Mesenchymal stem cell of adipose (primary cell): ENCODE measurements around the genes ACTR10, ARID4A, CCDC175 and MNAT1.

DNA sequence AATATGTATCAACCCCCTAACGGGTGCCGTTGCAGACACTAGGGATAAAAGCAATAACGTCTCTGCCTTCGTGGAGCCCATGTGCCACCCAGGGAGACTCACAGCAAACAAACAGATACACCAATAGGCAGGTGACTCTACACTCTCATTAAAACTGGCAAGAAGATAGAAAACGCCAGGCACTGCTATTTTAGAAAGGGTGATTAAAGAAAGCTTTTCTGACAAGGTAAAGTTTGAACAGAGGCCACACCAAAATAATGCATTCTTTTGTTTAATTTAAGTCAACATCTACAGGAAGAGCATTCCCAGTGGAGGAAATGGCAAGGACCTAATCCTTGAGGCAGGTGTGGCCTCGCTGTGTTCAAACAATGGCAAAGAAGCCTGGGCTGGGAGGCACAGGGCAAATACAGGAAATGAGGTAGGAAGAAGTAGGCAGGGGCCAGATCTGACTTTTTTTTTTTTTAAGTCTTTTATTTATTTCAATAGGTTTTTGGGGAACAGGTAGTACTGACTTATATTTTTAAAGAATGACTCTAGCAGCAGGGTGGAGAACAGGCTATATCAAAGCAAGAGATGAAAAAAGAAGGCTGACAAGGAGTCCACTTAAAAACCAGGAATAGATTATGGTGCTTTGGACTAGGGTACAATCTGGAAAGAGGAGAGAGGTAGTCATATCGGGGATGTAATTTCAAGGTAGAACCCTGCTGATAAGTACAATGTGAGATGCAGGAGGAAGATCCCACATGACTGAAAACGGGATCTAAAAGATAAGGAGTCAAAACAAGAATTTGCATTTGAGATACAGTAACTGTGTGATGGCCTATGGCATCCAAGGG, 53.5 kb downstream of the ARMH4 start:
- CAGE, long polyA plus RNA, result no peak

DNA sequence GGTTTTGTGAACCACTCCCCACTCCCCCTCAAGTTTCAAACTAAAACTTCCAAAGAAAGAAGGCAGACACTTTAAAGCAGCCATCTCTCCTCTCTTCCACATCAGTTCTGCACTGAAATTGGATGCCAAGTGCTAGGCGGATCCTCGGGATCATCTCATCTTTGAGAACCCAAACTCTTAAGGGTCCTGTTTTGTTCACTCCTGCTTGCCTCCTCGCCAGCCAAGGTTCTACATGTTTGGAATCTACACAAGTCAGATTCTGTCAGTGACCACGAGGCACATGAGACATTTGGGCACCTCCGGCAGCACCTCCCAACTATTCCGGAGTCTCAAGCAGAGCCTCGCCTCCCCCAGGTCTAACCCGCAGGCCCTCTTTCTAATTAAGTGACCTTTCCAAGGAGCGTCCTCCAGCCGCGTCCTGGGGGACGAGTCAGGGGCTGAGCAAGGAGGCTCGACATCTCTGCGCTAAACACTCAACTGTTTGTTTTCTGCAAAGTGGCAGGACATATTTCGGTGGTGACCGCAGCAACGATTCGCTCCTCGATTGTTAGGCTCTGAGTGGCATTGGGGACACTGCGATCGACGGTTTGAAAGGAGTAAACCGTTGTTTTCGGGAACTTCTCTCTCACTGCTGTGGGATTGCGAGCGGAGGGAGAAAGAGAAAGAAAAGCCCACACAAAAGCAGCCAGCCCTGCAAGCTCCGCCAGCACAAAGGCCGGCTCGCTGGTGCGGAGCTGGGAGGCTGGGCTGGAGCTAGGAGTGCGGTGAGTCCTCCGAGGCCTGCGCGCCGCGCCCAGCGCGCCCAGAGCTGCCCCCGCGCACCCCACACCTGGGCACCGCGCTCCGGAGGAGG, 724 bp downstream of the ARMH4 start:
- CAGE, long polyA plus RNA, result no peak

DNA sequence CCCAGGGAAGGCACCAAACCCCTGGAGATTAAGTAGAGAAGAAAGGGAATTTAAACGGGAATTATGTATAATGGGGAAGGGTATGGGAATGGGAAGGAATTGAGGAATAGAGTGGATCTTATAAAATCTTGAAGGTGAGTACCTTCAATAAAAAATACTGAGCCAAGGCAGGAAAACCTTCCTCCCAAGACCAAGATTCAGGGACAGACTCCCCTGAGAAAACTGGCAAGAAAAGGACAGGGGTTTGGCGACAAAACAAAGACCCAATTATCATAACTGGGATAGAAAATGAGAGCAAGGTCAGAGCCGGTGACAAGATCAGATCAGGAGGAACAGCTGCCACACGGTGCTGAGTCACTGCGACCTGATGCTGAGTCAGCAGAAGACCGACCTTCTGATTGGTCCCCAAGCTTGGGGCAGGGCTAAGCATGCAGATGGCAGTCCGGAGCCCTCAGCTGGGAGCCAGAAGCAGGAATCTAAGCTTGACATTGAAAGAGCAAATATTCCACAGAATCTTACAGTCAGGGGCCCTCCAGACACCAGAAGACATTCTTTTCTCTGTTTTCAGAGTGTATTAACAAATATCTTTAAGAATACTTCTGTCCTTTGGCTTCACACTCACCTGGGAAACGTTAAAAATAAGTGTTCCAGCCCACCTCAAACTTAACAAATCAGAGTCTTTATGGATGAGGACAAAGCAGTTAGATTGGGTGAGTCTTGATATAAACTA, 19.1 kb upstream of the ARMH4 start:
- CAGE, long polyA plus RNA, result no peak

DNA sequence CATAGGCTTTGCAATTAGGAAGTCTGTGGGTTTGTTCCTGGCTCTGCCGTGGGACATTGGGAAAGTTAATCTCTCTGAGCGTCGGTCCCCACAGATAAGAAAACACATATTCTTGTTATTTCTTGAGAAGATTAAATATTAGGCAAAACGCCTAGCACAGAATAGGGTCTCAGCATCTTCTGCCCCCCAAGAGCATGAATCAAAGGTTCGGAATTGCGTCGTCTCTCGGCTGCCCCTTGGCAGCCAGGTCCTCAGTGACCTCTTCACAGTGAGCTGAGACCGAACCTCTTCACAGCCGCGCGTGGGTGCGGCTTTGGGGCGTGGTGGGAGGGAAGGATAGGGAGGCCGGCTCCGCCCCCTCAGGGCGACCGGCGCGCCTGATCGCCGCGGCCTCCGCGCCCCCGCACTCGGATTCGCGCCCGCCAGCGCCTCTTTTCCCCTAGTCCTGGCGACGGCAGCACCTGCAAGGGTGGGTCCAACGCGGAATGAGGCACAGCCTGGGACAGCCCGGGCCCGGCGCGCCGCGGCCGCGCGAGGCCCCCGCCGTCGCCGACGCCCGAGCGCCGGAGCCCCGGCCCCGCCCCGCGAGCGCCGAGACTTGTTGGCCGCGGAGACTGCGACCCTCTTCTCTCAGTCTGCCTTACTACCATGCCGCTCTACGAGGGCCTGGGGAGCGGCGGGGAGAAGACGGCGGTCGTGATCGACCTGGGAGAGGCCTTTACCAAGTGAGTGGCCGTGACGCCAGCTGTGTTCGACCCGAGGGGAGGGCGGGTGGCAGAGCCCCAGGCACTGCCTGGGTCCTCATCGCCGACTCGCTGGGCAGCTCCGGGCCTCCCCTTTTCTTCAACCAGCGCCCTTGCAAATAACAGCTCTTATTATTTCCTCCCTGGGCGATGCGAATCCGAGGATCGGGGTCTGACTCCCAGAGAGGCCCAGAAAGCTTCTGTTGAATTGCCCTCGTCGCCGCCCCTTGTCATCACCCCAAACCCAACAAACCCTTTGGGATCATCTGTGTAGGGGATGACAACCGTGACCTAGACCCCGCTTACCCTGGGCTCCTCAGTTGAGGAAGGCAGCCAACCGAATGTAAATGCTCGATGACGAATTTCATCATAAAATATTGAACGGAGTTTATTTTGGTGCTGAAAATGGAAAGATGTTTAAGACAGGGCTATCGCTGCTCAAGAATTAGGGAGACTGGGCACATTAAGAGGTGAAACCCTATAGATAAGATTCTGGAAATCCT, at the start of gene ACTR10:
ACTR10 (plus strand) TSS at position 580 of the 1,246 bp plus-strand sequence.
- CAGE, long polyA plus RNA, result no peak

DNA sequence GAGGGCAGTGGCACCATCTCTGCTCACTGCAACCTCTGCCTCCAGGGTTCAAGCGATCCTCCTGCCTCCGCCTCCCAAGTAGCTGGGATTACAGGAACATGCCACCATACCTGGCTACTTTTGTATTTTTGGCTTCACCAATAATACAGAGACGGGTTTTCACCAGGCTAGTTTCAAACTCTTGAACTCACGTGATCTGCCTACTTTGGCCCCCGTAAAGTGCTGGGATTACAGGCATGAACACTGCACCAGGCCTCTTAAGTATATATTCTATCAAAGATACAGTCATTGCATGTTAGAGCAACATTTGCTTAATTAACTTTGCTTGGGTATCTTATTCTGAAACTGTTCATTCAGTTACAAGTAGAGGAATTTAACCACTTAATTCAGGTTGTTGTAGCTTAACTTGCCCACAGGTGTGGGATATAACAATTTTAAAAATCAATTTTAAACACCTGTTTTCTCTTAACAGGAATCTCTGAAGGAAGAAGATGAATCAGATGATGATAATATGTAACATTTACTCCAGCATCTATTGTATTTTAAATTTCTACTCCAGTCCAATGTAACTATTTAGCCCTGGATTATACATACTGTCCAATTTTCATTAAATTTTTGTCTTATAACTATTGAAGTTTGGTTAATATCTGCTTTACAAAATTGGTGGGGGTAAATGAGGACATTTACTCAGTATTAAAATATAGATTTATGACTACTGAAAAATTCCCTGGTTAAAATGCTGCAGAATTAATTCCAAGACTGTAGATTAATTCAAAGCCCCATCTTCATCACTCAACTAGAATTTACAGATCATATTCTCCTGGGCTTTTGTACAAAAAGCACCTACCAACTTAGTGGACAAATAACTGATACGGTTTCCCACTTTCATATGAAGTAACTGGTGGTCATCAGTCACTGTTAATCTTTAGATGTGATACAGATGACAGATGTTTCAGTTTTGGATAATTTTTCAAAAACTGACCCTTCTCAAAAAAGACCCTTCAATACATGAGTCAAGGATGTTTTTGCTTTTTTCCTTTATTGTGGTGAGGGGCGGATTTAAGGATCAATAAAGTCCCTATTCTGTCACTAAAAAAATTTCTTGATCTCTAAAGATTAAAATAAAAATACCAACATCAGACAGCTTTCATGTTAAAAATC, 26.6 kb upstream of the ARID4A start:
- CAGE, long polyA plus RNA, result no peak

- CAGE, long polyA plus RNA, result no peak
These were observed at the start of gene ARID4A for GRCh38 chr14:58298318-58298998. TSS of gene ARID4A (plus strand) at chr14:58298555.

DNA sequence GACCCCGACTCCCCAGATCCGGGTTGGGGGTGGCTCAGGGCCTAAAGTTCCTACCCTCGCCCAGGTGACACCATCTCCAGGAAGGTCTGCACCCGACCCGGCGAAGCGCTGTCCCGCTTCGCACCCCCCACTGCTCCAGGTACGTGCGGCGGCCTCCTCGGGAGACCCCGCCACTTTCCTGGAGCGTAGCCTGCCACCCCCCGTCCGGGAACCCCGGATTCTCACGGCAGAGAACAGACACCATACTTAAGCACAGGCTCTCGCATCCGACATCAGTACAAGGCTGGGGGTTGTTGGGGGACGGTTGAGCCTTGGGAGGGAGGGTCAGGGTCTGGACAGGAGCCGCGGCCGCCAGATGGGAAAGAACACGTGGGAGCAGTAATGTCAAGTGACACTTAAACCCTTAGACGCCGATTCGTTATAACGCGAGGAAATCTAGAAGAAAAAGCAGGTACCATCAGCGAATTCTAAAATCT, 485 bp downstream of the TIMM9 start:
- CAGE, long polyA plus RNA, result no peak

DNA sequence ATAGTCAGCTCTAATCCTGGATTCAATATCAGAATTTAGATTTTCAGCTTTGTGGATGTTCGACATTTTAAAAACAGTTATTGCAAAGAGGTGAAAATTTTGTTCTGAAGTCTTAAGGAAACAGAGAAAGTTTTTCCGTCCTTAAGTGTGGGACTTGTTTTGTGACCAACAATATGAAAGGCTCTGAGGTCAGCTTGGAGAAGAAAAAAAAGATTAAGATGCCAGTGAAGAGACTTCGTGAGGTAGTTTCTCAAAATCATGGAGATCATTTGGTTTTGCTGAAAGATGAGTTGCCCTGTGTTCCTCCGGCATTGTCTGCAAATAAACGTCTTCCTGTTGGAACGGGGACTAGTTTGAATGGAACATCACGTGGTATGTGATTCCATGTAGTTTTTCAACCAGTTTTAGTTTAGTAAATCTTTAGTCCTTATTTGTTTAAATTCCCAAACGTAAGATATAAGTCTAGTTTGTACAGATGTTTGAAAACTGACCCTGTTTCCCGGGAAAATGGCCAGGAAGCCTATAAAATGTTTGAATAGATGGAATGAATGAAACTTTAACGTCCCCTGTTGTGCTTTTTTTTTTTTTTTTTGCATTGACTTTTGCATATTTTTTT, 681 bp downstream of the KIAA0586 start:
- CAGE, long polyA plus RNA, result no peak

DNA sequence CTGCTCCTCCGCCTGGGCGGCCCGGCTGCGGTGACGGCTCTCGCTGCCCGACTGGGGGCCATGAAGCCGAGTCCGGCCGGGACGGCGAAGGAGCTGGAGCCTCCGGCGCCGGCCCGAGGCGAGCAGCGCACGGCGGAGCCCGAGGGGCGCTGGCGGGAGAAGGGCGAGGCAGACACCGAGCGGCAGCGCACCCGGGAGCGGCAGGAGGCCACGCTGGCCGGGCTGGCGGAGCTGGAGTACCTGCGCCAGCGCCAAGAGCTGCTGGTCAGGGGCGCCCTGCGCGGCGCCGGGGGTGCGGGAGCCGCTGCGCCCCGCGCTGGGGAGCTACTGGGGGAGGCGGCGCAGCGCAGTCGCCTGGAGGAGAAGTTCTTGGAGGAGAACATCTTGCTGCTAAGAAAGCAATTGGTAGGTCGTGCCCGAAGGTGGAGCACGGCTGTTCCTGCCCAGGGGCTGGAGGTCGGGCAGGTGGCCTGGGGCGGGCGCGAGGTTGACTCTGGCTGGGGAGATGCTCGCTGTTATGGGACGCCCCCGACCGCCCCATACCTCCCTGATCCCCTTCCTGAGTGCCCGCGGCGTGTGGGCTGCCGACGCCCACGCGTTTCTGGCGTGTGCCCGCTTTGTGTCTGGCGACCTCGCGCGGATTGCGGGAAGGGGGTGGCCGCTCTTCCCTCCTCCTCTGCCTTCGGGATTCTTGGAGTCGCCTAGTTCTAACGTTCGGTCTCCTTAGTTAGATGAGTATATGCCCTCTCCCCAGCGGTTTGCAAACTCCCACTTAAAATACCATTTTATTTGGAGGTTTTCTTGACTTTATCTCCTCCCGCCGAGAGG, 595 bp downstream of the DACT1 start:
- CAGE, long polyA plus RNA, result no peak

DNA sequence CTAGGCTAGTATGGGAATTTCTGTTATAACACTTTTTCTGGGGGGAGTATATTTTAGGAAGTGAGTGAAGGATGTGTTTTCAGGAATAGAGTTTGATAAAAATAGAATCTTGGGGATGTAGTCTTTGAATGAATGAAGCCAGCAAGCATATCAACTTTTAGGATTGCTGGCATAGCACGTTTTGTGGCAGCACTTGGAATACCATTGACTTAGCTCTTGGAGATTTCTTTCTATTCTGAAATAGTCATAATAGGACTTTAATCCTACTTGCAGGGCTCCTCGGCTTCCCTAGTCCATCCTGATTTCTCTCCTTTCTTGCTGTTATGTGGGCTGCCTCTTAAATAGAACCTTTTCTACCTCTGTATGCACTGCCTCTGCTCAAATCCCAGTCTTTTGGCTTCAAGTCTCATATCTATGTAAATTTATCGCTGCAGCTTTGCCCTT, 141.7 kb downstream of the DACT1 start:
- CAGE, long polyA plus RNA, result no peak

DNA sequence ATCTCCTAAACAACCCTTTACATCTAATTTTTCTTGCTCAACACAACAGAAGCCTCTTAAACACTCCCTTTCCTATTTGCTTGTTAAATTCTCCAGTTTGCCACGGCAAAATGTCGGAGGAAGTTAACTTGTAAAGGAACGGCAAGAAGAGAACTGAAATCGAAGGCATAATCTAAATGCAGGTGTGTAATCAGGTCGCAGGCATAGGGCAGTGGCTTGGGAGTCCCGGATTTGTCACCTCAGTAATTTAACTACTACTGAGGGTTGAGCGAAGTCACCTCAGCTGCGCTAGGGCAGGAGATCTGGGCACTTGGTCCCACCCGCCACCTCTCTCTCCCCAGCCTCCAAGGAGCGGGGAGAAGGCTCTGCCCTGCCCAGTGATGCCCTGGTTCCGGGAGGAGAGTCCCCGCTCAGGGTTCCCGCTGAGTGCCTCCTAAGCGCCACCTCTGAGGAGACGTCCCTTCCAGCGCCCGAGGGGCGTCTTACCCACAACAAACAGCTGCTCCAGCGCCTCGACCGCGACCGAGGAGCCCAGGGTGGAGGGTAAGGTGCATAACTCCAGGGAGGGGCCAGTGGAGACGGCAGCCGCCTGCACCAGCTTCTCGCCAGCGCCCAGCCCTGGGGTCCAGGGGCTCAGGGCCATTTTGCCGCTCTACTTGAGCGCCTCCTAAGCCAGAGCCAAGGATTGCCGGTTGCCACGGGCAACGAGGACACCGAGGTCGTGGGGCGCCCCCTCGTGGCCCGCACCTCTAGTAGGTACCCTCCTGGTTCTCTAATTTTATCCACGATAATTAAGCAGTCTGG, at the start of gene CCDC175:
CCDC175 (minus strand) TSS at position 680 of the 804 bp plus-strand sequence.
- CAGE, long polyA plus RNA, result no peak

DNA sequence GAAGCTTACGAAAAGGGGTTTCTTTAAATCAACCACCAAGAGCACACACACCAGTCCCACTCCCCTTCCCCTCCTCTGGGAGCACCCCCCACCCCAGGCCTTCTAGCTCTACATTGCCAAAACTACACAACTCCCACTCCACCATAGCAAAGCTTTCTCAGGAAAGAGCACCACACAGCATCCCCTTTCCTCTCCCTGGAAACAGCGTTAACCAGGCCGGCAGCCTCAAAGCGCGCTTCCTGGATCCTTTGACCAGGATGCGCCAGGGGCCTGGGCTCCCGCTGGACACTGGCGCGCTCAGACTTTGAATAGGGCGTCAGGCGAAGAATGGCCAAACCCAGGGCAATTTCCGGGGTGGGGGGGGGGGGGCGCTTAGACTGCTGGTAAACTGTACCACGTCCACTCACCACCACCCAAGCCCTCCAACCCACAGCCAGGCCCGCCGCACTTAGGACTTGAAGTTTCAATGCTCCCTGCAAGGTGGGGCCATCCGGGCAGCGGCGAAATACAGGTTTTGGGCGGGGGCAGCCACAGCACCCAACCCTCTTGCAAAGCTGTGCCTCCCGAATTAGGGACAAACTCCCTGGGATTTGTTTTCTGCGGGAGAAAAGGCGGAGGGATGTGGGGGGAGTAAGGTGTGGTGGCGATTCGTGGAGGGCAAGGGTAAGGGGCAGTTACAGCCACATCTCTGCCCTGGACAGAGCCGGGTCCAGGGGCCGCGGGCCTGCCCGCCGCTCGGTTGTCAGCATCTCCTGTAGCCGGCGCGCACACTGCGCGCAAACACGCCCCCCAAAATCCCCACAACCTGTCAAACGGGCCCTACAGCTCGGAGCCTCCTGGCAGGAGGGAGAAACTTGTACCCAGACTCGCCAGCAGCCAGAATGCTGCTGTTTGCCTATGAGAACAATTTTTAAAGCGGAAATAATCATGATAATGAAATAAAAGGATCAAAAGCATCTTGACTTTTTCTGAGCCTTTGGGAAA, 1.1 kb downstream of the RTN1 start:
- CAGE, long polyA plus RNA, result no peak

DNA sequence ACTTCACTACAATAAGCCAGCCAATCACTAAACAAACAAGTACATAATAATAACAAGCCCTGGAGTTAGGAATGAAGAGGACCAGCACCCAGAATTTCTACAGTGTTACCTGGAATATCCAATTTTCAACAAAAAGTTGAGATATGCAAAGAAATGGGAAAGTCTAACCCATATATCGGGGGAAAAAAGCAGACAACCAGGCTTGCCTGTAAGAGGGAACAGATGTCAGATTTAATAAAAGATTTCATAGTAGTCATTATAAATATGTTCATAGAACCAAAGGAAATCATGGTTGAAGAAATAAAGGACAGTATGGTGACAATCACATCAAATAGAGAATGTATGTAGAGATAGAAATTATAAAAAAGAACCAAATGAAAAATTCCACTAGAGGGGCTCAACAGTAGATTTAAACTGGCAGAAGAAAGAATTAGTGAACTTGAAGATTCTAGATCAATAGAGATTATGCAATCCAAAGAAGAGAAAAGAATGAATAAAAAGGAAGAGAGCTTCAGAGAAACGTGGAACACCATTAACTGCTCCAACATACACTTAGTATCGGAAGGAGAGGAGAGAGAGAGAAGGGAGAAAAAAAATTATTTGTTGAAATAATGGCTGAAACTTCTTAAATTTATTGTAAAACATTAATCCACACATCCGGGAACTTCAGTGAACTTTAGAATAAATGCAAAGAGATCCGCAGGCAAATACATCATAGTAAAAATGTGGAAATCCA, 36.0 kb downstream of the PCNX4 start:
- CAGE, long polyA plus RNA, result no peak

- CAGE, long polyA plus RNA, result no peak
These were observed 13.5 kb downstream of the DHRS7 start for GRCh38 chr14:60151748-60152118.

DNA sequence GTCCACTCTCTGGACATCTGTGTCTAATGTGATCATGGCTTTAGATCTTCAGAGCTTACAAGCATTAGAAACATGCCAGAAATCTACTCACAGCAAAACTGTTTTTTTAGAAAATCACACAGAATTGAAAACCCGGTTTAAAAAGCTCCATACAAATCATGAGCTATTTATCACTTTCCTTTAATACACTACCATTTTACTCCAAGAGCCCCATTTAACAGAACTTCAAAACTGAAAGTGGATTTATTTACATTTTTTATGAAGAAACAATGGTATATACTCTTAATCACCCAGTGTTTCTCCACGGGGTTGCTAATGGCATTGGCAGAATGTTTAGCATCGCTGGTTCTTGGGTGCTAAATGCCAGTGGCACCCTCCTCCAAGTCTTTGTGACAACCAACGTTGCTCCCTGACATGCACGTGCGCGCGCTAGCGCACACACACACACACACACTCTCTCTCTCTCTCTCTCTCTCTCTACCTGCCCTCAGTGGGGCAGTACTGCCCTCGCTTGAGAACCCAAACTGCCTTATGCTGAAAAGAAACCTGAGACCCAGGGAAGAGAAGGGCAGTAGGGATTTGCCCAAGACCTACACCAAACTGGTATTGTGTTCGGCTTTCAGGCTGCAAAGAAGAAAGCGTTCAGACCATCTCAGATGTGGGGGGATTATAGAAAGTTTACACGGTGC, 82.0 kb downstream of the PPM1A start:
- CAGE, long polyA plus RNA, result no peak

DNA sequence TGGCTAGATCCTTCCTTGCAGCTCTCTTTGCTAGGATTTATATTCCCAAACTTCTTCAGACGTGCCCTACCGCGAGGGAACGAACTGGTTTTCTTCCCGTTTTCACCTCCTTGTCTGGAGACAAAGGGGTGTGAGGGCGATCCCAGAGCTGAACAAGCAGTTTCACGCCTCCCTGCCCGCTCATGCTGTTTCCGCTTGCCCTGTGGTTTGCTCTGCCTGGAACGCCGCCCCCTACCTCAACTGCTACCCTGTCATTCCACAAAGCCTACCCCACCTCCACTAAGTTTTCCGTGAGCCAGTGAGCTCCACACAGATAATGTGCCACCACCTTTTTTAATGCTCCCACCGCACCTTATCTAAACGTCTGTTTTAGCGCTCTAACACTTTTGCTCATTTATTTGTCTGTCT, 7.1 kb downstream of the SIX6 start:
- CAGE, long polyA plus RNA, result no peak

- CAGE, long polyA plus RNA, result no peak
These were observed 5.5 kb downstream of the SIX1 start for GRCh38 chr14:60643841-60644136.

DNA sequence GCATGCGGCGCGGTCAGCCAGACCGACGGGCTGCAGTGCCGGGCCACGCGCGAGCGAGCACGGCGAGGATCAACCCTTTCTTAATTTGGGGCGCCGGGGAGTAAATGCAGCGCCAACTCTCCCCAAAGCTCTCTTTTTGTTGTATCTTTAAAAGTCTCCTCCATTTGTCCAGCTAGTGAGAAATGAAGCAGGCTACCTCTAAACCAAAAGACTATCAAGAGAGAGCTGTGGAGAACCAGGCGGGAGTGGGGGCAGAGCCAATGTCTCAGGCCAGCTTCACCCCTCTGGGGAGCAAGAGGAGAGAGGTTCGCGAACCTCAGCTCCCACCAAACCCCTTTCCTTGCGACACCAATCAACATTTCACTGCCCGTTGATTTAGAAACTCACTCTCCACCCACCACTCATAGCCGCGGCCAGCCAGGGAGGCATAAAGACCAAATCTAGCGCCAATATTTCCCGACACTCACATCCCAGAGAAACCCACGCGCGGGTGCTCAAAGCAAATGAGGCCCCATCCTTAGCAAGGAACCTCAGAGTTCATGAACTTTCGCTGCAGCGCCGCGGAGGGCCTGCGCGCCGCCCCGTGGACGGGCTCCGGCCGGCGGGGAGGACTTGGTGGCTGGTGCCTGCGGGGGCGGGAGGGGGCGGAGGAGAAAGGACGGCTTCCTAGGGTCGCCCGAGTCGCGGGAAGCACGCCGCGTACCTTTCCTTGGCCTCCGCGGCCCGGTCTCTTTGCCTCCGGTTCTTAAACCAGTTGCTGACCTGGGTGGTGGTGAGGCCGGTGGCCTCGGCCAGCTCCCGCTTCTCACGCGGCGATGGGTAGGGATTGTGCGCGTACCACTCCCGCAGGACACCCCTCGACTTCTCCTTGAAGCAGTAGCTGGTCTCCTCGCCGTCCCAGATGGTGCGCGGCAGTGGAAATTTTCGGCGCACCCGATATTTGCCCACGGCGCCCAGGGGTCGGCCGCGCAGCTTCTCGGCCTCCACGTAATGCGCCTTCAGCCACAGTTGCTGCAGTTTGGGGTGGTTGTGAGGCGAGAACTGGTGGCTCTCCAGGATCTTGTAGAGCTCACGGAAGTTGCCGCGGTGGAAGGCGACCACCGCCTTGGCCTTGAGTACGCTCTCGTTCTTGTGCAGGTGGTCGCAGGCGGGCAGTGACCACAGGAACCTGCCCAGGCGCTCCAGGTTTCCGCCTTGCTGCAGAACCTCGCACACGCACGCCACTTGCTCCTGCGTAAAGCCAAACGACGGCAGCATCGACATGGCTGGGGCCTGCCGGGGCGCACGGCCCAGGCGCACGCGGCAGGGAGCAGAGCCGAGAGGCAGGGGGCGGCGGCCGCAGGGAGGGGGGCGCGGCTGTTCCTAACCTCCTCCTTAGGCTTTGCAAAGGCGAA, 853 bp downstream of the SIX1 start:
- CAGE, long polyA plus RNA, result no peak

DNA sequence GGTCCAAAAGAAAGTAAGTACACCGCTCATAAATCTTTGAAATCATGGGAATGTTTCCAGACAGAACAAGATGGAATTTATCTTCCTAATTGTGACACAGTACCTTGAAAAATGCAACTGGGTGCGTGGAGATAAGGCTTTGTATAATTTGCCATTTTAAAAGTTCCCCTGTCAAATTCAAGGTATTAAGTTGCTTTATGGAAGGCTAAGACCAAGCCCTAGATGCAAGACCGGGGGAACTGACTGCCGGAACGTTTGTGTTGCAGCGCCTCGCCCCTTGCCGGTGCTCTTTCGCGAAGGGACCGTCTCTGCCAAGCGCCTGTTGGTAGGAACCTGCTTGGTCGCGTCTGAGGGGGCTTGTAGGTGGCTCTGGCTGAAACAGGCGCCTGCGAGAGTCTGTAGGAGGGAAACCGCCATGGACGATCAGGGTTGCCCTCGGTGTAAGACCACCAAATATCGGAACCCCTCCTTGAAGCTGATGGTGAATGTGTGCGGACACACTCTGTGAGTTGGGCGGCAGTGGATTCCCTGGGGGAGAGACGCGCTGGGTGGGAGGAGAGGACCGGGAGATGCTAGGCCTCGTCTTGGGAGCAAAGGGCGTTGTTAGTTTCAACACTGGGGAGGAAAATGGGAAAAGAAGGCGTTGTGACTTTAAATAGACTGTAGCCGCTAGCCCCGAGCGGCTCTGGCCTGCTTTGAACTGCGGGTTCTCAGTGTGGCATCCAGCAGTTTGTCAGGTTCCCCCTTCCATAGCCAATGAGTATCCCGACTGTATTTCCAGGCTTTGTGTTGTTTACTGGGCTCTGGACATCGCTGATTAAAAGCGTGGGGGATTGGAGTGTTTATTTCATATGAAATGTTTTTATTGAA, at the start of gene MNAT1:
MNAT1 (plus strand) TSS at position 314 of the 870 bp plus-strand sequence.
- CAGE, long polyA plus RNA, result no peak

- CAGE, long polyA plus RNA, result no peak
These were observed 99.5 kb downstream of the SLC38A6 start for GRCh38 chr14:61080312-61081151.